Trachea (tissue), 1 donor: Measurements from ENCODE around the genes DDR2, MGST3 and UCK2.

GRCh38 chr1:162631917-162632664, at the start of gene DDR2:
DDR2 (plus strand) TSS chr1:162632464.
- PRO-cap, result bidirectional peak, plus-strand start at chr1:162632557, minus-strand start at chr1:162632382

- PRO-cap, result no peak
Measured at GRCh38 chr1:162678355-162679020, 46.2 kb downstream of the DDR2 start.

- PRO-cap, result unidirectional peak, minus-strand start at chr1:162703847
Measured at GRCh38 chr1:162703675-162703971, 71.4 kb downstream of the DDR2 start.

DNA sequence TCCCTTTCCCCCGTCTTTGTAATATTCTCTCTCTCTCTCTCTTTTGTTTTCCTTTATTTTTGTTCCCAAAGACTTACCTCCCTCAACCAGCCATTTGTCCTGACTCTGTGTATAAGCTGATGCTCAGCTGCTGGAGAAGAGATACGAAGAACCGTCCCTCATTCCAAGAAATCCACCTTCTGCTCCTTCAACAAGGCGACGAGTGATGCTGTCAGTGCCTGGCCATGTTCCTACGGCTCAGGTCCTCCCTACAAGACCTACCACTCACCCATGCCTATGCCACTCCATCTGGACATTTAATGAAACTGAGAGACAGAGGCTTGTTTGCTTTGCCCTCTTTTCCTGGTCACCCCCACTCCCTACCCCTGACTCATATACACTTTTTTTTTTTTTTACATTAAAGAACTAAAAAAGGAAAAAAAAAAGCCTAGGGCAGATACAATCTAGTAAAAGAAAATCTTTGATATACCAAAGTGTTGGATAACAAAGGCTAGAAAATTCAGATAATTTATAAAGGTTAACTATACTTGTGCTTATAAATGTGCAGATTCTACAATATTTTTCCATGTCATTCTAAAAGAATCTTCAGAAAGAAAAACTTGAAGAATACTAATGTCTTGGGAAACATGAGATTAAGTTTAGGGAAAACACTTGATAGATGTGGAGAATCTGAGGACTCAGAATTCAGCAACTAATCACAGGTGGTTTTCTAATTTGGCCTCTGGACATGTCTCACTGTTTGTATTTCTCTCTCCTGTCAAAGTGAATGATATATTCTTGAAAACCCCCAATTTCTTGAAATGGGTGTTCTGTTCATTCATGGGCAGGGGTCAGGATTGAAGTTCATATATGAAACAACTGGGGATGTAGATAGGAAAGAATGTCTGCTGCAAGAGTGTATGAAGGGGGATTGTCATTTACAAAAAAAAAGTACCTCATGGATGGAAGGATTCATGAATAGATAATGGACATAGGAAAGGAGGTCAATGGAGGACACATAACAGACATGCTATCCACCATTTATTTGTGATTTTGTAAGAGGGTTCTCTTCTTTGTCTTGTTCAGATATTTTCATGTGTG, 10.1 kb upstream of the HSD17B7 start:
- PRO-cap, result no peak

DNA sequence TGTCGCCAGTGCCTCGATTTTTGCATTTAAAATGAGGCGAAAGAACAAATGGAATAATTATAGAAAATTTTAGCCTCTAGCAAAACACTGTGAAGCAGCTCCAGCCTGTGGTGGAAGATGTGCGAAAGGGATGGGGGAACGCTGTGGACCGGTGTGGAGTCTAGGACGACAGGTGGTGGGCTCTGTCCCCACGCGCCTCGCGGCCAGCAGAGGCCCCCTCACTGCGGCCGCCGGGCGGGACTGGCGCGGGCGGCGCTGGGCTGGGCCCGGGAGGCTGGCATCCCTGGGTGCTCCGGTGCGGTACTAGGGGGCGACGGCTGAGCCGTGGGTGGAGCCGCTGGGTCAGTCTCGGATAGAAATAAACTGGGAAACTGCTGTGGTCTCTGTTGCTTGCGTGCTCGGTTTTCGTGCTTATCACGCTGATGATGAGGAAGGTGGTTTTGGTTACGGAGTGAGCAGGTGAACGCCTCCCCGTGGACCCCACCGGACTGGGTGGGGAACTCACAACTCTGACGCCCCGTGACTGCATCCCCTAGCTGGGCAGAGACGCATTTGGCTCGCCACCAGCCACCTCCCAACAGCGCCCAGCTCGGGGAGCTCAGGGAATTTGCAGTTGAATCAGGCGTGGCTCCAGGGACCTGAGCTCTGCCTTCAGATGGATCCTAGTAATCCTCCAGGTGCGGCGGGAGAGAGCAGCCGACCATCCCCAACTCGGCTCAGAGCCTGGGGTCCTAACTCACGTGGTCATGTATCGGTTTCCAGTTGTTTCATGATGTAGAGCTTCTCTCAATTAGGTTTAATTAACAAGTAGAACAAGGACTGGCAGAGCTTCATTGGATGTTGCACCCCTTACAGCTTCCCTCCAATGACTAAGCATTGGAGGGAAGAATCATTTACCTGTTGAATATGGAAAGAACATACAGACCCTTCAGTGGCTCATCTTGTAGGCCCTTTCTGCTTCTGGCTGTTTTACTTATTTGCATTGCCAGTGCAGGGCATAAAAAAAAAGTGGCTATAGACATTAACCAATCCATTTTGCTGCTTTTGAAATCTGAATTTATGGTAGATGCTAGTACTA, 32.1 kb downstream of the HSD17B7 start:
- PRO-cap, result no peak

DNA sequence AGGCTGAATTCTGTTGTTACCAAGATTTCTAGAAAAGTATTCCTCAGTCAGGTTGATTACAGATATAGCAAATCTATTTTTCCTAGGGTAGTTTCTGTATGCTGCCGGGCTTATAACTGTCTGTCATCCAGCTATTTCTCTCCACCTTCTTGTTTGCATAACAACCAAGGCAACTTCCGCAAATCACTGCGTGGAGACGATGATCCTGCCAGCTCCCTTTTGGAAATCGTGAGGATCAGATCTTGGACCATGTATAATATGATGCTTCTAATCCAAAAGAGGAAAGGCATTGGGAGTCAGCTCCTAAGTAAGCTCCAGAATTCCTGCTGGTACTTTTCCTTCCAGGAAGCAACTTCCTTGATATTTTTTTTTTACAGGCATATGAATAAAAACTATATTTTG, 474 bp upstream of the RGS4 start:
- PRO-cap, result no peak

DNA sequence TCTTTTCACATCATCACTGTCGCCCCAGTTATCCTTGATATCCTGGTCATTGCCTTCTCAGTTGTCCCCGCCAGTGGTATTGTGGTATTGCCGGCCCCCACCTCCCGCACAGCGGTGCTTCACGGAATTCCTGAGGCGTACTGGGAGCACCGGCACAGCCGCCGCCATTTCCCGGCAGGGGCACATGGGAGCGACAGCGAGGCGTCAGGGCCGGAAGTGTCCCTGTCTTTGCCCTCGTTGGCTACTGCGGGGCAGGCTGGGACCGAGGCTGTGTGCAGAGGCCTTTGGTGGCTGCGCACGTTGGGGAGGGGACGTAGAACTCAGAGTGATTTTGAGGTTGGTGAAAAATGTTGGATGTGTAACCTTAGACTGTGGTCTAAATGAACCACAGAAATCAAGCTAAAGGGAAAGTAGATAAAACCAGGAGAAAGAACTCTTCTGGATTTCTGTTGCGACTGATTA, 101.3 kb downstream of the NUF2 start:
- PRO-cap, result no peak

DNA sequence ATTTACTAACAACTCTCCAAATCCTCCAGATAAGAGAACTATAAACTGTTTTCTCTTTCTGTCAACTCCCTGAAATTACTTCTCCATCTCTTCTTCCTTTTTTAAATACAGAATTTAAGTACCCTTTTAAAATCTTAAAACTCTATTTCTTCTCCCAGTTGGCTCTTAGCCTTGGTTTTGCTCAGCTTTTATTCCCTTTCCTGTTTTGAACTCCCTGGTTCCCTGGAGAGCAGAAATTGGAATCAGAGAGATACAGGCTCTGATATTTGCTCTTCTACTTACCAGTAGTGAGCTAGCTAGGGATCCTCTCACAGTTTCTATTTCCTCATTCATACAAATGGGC, 606.2 kb downstream of the NUF2 start:
- PRO-cap, result no peak

DNA sequence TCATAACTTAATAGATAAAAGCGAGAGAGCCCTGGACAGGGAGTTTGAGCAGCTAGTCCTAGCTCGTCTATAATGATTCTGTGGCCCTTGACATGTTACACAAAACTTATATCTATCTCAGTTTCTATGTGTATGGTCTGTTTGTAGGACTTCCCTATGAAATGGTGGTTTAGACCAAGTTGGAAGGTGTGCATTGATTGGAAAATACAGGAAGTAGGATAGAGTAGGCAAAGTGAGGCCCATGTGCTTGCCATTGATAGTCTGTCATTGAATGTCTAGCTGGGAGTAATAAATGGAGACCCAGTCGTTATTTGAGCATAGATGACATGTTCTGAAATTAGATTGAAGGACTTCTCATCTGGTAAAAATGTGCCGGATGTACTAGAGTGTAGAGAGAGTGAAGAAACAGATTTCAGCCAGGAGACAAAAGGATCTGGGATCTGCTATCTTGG, 136.8 kb downstream of the PBX1 start:
- PRO-cap, result no peak

DNA sequence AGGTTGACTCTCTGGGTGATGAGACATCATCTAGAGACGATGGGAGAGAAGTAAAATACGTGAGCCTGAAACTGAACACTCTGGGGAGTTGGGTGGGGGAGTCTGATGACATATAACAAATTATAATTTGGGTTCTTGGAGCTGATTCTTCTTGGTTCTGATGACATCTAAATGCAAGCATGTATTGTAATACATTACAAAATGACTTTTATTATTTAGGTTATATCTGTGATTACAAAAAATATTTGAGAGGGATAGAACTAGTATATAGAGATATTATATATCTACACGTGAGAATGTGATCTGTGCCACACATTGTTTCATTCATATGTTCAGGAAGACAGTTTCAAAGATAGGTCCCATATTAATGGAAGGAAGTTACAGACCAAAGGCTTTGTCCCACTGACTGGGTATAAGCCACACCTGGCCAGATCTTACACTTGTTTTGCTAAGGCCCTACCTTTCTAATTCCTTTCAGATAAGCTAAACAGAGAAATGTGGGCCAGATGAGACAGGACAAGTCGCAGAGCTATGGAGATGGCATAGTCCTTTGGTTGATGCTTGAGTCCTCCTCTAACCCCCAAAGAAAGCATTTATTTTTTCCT, 259.0 kb downstream of the PBX1 start:
- PRO-cap, result no peak

DNA sequence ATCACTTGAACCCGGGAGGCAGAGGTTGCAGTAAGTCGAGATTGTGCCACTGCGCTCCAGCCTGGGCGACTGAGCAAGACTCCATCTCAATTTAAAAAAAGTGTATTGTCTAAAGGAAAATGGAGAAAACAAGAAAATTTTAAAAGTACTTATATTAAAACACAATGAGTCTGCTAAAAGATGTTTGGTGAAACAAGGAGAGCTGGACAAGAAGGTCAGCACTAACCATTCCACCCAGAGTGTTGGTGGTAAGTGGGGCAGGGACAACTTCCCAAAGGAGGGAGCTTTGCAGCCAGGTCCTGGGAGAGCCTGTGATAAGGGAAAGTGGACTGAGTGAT, 190.4 kb downstream of the LMX1A start:
- PRO-cap, result no peak

GRCh38 chr1:165393156-165393548, 36.6 kb upstream of the LMX1A start:
- PRO-cap, result no peak

DNA sequence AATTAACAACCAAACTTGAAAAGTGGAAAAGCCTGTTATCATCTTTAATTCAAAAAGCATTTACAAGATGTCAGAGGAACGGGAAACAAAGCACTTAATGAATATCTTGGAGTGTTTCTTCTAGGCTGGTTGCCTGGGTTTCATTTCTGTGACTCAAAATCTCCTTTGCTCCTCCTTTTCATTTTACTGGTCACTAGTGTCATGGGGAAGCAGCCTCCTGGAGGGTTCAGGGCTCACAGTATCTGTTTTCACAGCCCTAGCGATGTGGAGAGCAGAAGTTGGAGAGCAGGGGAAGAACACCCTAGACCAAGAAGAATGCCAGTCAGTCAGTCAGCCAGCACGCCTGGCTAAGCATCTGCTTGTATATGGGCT, 8.0 kb downstream of the RXRG start:
- PRO-cap, result no peak

- PRO-cap, result no peak
Measured at GRCh38 chr1:165539843-165540242, 4.0 kb upstream of the LRRC52 start.

DNA sequence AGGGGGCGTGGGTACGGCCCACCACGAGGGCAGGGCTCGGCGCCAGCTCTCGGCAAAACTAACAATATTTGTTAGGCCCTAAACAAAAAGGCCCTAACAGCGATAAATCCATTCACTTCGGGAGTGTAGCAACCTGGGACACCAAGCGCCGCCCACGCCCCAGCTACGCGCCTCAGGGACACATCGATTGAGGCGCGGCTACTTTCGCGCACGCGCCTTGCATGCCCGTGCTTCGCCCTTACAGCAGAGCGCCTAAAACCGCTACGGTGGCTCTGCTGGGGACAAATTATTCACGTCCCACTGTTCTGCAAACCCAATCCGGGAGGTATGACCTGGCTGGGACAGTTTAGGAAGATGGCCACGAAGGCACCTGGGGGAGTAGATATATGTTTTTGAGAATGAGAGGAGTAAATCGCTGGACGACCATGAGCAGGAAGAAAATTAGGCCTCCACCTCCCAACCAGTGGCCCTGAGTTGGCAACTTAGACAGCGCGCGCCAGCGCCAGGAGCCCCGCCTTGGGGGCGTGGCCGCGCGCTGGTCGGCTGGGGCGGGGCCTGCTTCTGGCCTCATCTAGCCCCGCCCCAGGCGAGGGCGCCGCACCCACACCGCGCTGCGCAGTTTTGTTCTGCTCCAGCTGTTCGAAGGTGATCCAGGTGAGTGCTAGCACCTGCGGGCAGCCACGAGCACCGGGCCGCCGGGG, at the start of gene MGST3:
TSS of gene MGST3 (plus strand) at position 595 of the 701 bp plus-strand sequence.
- PRO-cap, result bidirectional peak, plus-strand start at position 183 of the sequence, minus-strand start at position 189 of the sequence; bidirectional peak, plus-strand start at position 634 of the sequence, minus-strand start at position 465 of the sequence

DNA sequence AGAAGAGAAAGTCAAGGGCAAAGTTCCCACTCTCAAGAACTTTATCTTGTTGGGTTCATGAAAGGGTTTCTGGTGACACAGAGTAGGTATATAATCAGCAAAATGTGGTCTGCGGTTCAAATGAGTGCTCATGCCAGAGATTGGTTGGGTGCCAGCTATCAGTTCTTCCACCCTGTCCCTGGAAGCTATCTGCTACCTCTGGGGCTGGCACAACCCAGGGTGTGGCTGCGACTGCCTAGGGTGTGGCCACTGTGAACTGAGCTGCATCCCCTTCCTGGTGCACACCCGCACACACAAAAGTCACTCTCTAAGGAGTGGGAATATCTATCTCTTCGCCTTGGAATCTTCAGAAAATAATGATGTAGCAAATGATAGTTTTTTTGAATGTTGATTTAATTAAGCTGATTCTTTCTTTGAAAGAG, 15.0 kb downstream of the MGST3 start:
- PRO-cap, result no peak

GRCh38 chr1:165827417-165828290, at the start of gene UCK2:
UCK2 (plus strand) TSS chr1:165827614.
- PRO-cap, result unidirectional peak, plus-strand start at chr1:165827626; unidirectional peak, plus-strand start at chr1:165827805; bidirectional peak, plus-strand start at chr1:165828441, minus-strand start at chr1:165828201

GRCh38 chr1:166165628-166166139, 1.1 kb downstream of the FAM78B start:
- PRO-cap, result no peak

GRCh38 chr1:166844153-166845056, 5.1 kb downstream of the POGK start:
- PRO-cap, result no peak

DNA sequence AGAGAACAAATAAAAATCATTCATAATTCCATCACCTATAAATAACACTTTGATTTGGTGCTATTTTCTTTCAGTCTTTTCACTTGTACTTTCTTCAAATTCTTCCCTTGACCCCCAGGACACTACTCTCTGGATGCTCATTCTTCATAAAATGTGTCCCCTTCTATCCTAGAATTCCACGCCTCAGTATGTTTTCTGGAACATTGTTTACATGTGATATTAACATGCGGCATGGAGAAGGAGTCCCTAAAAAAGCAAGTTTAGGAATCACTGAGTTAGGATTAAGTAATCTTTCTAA, 31.7 kb downstream of the GPA33 start:
- PRO-cap, result no peak